Left colon (tissue), 1 donor: Measurements from ENCODE around the genes TEX11, FOXO4, NLGN3, TAF1 and PIN4.

DNA sequence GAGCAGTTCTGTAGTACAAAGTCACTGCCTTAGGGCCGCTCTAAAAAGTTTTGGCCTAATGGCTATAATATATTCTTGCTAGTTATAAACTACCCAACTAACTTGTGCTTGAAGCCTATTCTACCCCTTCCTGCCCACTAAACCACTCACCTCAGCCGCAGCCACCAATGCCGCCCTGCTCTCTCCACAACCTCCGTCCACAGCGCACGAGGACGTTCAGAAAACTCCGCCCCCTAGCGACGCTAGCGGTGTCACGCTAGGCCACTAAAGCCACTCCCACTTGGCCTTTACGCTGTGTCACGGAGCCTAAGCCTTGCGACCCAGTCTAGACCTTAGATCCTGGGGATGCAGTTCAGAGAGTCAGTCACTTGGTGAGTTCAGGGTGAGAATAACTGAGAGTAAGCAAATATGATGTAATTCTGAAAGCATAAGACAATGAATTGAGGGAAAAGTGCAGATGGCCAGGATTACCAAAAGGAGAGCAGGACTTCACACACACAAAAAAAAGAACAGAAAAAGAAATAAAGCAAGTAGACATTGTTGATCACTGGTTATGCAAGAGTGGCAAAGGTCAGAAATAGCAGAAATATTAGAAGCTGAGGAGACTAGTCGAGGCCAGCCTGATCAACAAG lies at the start of gene TEX11:
TSS of gene TEX11 (minus strand) at position 208 of the 632 bp plus-strand sequence.
- PRO-cap: no peak

- PRO-cap: no peak
Observed at GRCh38 chrX:71020146-71020711, 47.9 kb downstream of the SNX12 start.

GRCh38 chrX:71059090-71059953 lies 8.8 kb downstream of the SNX12 start:
- PRO-cap: no peak

DNA sequence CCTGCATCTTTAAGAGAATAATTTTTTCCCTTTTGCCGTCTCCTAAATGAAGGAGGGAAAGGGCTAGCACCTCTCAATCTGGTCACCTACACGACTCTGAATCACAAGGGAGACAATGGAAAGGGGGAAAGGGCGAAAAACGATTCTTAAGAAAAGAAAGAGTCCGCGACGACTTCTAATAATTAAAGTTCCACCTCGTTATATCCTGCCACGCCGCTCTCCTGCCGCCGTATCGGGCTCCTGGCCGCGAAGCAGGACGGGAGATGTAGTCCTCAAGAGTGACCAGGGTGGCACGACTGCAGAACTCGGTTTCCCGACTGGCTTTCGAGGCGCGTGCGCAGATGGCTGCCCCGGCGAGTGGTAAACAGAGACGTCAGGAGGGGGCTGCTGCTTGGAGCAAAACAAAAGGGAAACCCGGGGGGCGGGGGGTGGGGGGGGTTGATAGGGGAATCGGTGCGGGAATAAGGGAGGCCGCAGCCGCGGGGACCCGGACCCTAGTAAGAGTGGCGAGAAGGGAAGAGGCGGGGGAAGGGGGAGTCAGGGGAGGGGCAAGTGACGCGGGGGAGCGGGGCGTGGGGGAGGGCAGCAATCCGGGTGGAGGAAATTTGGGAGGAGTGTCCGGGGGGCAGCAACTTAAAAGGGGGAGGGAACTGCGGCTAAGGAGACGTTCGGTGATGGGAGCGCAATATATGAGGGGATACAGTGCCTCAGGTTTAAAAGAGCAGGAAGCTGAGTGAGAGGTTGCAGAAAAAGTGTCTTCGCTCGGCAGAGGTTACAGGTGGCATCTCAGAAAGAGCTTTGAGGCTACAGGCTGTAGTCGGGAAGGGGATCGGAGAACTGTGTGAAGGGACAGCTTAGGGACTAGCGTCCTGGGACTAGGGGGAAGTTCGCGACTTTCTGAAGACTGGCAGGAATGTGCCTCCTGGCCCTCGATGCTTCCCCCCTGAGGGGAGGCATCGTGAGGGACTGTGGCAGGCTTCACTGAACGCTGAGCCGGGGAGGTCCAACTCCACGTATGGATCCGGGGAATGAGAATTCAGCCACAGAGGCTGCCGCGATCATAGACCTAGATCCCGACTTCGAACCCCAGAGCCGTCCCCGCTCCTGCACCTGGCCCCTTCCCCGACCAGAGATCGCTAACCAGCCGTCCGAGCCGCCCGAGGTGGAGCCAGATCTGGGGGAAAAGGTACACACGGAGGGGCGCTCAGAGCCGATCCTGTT lies at the start of gene FOXO4:
TSS of gene FOXO4 (plus strand) at position 338 of the 1,221 bp plus-strand sequence.
- PRO-cap: bidirectional peak, plus-strand start at position 367 of the sequence, minus-strand start at position 234 of the sequence; bidirectional peak, plus-strand start at position 663 of the sequence, minus-strand start at position 505 of the sequence

DNA sequence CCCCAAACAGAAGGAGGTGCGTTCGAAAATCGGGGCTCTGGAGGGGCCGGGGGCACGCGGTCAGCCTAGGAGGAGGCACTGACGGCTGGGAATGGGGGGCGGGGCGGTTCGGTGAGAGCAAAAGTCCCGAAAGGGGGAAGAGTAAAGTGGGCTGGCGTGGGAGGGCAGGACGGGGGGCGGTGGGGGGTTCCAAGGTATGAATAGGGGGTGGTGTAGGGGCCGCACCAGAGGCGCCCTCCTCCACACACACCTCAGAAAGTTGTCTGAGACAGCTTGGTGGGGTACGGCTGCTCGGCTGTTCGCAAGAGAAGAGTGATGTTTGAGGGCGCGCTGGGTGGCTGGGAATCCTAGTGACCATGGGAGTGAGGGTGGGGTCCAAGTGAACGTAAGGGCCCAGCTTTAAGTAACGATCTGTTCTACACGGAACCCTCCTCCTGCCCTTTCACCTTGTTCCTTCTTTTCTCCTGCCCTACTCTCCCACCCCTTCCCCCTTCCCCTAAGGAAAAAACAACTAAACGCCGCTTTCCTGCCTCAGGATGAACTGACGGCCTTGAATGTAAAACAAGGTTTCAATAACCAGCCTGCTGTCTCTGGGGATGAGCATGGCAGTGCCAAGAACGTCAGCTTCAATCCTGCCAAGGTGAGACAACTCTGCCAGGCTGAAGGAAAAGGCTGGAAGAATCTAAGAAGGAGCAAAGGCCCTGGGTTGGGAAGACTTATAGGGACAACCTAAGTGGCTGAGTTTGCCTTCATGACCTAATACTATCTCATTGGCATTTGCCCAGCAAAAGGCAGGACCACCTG lies 644 bp downstream of the MED12 start:
- PRO-cap: no peak

GRCh38 chrX:71128165-71129020 lies 10.0 kb downstream of the MED12 start:
- PRO-cap: no peak

DNA sequence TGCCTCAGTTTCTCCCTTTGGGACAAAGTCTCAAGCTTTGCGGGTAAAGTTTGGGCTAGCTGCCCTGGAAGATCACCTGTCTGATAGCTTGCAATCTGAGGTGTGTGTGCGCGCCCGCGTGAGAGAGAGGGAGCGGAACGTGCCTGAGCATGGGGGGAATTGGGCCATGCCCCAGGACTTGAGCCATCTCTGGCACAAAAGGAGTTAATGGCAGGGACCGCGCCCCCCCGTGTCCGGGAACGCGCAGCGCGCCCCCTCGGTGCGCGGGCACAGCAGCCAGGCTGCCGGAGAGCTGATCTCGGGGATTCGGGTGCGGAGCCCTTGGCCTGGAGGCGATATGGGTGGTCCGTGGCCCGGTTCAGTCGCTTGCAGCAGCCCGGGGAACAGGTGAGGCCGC lies at the start of gene NLGN3:
TSS of gene NLGN3 (plus strand) at position 264 of the 397 bp plus-strand sequence.
- PRO-cap: no peak

- PRO-cap: unidirectional peak, minus-strand start at chrX:71198187
Observed at GRCh38 chrX:71198054-71198576, 24.9 kb upstream of the GJB1 start.

- PRO-cap: no peak
Observed at GRCh38 chrX:71294208-71294601, 7.3 kb upstream of the ITGB1BP2 start.

DNA sequence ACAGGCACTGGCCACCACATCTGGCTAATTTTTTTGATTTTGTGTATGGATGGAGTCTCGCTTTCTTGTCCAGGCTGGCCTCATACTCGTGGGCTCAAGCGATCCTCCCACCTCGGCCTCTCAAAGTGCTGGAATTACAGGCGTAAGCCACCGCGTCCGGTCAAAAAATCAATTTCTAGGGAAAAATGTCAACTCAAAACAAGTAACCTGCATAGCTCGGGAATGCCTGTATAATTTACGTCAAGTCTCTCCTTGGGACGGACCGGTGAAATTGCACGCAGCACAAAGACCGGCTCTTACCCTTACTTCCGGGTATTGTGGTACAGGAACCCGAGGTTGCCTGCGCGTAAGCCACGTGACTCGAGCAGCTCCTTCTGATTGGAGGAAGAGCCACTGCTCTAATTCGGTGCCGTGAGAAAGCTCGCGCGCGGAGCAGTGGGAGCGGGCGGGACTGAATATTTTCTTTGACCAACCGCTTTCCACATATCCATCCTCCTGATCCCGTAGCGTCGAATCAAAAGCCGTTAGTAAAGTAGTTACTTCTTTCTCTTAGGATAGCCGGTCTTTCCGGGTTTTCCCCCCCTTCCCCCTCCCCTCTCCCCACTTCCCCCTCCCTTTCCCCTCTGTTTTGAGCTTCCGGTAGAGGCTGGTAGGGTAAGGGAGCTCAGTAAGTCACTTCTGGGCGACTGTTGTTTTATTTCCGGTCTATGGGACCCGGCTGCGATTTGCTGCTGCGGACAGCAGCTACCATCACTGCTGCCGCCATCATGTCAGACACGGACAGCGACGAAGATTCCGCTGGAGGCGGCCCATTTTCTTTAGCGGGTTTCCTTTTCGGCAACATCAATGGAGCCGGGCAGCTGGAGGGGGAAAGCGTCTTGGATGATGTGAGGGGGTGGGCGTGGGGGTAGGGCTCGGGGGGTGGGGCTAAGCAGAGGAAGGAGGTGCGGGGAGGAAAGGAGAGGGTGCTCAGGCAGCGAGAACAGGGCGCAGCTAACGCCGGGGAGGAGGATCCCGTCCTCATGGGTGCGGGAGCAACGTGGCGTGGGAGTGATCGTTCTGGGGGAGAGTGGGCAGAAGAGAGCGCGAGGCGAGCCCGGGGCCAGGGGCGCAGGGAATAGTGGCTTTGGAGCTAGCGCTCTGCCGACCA lies at the start of gene TAF1:
TSS of gene TAF1 (plus strand) at position 750 of the 1,150 bp plus-strand sequence.
- PRO-cap: bidirectional peak, plus-strand start at position 412 of the sequence, minus-strand start at position 298 of the sequence; unidirectional peak, plus-strand start at position 642 of the sequence; bidirectional peak, plus-strand start at position 972 of the sequence, minus-strand start at position 763 of the sequence

DNA sequence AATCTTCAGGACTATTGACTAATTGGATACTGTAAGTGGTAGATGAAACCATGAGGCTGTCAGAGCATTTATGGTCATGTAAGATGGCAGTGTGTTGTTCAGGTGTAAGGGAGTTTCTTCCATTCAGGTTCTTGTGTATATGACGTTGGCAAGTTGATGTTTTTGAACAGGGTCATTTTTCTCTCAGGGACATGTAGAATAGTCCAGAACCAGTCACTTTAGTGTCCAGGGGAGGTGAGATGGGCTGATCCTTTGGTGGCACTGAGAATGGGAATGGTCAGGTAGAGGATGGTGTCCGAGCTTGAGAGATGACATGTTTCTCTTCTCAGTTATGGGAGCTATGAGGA lies 69.4 kb upstream of the OGT start:
- PRO-cap: no peak

- PRO-cap: no peak
Observed at GRCh38 chrX:71941760-71942160, 31.1 kb downstream of the NHSL2 start.

DNA sequence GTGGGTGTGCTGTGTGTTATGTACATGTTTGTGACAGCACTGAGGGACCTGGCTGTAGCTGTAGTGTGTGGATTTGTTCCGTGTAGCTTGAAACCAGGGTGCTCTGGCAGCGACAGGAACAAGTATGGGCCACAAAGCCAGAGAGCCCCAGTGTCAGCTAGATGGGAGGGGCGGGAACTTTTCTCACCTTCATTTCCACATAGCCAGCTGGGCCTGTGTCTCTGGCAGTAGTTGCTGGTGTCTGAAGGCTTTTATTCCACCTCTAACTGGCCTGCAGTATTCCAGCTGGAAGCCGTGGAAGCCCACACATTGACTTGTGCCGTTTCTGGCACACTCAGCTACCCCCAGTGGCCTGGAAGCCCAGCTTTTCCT lies 82.2 kb downstream of the NHSL2 start:
- PRO-cap: no peak

- PRO-cap: no peak
Observed at GRCh38 chrX:72020185-72020549, 109.5 kb downstream of the NHSL2 start.

GRCh38 chrX:72180871-72182163 lies at the start of gene PIN4:
Gene PIN4, plus strand, starts transcription at chrX:72181757.
- PRO-cap: unidirectional peak, minus-strand start at chrX:72181288; bidirectional peak, plus-strand start at chrX:72181843, minus-strand start at chrX:72181555

DNA sequence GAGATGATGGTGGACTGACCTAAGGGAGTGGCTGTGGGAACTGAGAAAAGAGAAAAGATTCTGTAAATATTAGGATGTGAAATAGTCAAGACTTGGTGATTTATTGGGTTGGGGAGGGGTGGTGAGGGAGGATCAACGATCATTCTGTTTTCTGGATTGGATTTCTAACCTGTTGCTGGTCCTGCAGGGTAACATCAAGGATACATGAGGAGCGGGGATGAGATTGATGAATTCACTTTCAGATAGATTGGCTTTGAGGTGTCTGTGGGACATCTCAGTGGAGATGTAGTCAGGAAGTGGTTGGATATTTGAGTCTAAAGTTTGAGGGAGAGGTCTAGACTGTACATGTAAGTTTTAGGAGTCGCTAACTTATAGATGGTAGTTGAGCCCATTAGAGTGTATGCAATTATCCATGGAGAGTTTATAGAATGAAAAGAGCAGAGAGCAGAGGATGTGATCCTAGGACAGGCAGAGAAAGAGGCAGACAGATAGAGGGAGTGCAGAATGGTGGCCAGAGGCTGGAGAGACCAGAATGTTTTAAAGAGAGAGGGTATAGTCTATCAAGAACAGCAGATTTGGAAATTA lies 1.5 kb downstream of the PIN4 start:
- PRO-cap: no peak

GRCh38 chrX:72255212-72256031 lies 16.6 kb upstream of the ERCC6L start:
- PRO-cap: no peak

GRCh38 chrX:72472643-72473642 lies 99.7 kb downstream of the HDAC8 start:
- PRO-cap: no peak

DNA sequence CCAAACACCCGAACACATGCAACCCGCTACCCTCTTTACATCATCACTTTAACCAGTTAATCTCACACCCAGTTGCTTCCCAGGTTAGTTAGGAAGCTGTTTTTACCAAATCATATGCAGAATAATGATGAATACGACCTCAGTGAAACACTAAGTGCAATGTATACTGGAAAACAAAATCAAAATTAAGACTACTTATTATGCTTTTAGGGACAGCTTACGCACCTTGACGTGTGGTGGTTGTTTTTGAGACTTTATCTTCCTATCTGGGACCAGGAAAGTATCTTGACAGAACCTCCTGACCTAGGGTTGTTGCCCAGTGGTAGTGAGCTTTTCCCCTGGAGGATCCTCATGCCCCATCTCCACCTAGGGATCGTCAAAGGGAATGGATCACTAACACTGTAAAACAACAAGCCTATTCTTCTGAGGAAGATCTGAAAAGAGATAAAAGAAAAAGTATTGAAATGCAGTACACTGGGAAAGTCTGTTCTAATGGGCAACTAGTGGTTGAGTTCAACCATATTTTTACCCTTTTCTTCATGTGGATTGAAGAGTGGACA lies 267.9 kb downstream of the CHIC1 start:
- PRO-cap: no peak

- PRO-cap: no peak
Observed at GRCh38 chrX:74251309-74251938, 52.6 kb upstream of the ZCCHC13 start.